ENCODE measurements around the gene RPL13.

GRCh38 chr16:89474405-89475160 lies 15.8 kb downstream of the ANKRD11 start:
- PRO-cap, 2 experiments = no peak in any of the 2 experiments
- RAMPAGE, long total RNA, 4 experiments = start-site peak on the minus strand in 1 of 4 experiments, at chr16:89474697-89474872 at its widest, 18 reads per replicate

GRCh38 chr16:89483668-89484689 lies 6.4 kb downstream of the ANKRD11 start:
- PRO-cap, 2 experiments = no peak in any of the 2 experiments
- RAMPAGE, long total RNA, 4 experiments = no peak in any of the 4 experiments

DNA sequence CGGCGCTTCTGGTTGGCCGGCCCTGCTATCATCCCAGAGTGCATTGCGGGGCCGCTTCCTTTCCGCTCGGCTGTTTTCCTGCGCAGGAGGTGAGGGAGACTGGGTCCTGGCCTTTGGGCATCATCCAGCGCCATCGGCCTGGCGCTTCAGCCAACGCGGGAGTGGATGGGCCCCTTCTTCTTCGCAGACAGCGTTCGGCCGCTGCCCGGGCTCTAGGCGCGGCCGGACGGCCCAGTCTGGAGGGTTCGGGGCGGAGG lies at the start of gene RPL13:
Gene RPL13, plus strand, starts transcription at position 59 of the 257 bp plus-strand sequence.
- PRO-cap, 2 experiments = peak in 2 of 2 experiments; most common plus-strand start position 59 of the sequence (in 2)
- RAMPAGE, long total RNA, 4 experiments = start-site peak on the plus strand in 4 of 4 experiments, centred at positions 70 to 79 of the sequence, 45 to 3,855 reads per replicate

GRCh38 chr16:89560881-89561514 lies 516 bp downstream of the RPL13 start:
- PRO-cap, 2 experiments = peak in 1 of 2 experiments; most common plus-strand start chr16:89561429 (in 1)
- RAMPAGE, long total RNA, 4 experiments = start-site peak on the plus strand in 2 of 4 experiments, at chr16:89560952-89561367 at its widest, 342 to 880 reads per replicate

GRCh38 chr16:89581937-89582731 lies 6.6 kb downstream of the CPNE7 start:
- PRO-cap, 2 experiments = no peak in any of the 2 experiments
- RAMPAGE, long total RNA, 4 experiments = no peak in any of the 4 experiments

DNA sequence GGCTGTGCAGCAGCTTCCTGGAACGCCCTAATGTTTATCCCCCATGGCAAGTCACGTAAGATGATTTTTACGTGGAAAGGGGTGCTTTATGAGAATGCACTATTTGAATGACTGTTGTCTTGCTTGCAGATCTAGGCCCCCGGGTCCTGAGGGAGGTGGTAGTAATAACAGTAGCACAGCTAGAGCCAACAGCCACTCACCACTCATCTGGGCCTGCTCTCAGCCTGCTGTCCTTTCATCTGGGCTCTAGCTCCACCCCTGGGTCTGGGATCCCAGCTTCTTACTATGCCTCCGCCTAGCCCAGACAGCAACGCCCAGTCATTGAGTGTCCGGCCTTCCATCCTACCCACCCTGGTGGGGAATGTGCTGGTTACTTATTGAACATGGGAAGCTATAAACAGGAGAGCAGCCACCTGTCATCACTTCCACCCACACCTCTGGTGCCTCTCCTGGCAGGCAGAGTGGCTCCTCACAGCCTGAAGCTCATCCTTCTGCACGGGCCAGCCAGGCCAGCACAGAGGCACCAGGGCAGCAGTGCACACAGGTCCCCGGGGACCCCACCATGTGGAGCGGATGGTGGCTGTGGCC lies 16.5 kb downstream of the DPEP1 start:
- PRO-cap, 2 experiments = no peak in any of the 2 experiments
- RAMPAGE, long total RNA, 4 experiments = no peak in any of the 4 experiments

GRCh38 chr16:89630437-89630660 lies 16.9 kb downstream of the DPEP1 start:
- PRO-cap, 2 experiments = no peak in any of the 2 experiments
- RAMPAGE, long total RNA, 4 experiments = no peak in any of the 4 experiments

DNA sequence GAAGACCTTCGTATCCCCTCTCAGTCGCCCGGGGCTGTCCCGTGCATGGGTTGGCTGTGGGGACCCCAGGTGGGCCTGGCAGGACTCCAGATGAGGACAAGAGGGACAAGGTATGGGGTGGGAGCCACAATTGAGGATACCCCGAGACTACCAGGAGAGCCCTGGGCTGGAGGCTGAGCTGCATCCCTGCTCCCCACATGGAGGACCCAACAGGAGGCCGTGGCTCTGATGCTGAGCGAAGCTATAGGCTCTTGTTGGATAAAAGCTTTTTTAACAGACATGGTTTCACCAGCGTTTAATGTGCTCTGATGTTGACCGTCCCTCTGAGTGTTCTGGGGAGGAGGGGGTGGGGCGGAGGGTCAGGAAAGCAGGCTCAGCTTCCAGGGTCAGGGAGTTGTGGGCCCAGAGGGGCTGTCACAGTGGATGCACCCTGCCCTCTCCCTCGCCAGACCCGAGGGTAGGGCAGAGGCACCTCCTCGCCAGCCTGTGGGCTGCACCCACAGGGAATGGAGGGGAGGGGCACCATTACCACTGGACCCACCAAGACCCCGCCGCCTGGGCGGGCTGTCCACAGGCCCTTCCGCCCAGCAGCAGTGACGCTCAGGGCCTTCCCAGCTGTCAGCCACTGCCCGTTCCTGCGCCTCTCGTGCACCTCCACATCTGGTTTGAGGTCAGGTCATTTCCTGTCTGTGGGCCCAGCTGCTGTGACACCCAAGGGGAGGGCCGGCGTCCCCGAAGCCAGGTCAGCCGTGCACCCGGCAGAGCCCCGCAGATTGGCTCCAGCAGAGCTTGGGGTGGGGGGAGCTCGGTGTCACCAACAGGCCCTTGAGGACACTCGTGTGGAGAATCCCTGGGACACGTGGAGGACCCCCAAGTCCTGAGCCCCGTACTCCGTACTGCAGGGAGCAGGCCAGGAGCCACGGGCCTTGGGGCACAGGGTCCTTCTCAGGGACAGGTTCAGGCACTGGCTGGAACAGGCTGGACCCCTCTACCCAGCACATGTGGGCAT lies 5.1 kb downstream of the SPATA2L start:
- PRO-cap, 2 experiments = no peak in any of the 2 experiments
- RAMPAGE, long total RNA, 4 experiments = no peak in any of the 4 experiments

DNA sequence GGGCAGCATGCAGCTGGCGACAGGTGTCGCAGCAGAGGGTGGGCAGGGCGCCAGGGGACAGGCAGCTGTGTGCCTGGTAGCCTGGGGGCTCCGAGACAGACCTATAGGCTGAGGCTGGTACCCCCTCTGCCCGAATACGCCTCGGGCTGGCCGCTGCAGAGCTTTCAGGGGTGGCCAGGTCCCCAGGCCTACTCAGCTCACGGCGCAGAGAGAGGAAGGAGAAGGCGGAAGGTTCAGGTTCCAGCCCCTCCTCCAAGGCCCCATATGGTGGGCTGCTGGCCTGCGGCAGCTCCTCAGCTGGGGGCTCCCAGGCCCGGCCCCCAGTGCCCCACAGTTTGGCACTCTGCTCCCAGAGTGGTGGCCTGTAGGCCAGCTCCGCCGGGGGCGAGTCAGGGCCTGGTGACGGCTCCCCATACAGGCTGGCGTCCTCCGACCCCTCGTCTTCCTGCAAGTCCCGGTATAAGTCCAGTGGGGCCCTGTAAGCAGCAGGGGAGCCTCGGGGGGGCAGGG lies 4.0 kb downstream of the SPATA2L start:
- PRO-cap, 2 experiments = no peak in any of the 2 experiments
- RAMPAGE, long total RNA, 4 experiments = no peak in any of the 4 experiments

GRCh38 chr16:89730627-89731228 lies 9.4 kb downstream of the ZNF276 start:
- PRO-cap, 2 experiments = no peak in any of the 2 experiments
- RAMPAGE, long total RNA, 4 experiments = no peak in any of the 4 experiments

DNA sequence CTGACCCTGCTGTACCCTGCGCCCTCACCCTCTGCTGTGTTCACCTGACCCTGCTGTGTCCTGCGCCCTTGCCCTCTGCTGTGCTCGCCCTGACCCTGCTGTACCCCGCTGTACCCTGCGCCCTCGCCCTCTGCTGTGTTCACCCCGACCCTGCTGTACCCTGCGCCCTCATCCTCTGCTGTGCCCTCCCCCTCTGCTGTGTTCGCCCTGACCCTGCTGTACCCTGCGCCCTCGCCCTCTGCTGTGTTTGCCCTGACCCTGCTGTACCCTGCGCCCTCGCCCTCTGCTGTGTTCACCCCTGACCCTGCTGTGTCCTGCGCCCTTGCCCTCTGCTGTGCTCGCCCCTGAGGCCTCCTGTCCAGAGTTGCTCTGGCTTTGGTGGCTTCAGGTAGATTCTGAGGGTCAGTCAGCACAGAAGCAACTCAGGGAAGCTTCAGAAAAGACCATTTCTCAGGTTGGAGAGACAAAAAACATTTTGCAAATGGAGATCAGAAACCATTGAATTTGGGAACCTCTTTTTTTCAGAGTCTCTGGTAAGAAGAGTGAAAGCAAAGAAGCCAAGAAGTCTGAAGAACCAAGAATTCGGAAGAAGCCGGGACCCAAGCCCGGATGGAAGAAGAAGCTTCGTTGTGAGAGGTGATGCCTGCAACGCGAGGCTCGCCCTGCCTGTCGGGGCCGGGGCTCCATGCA lies 11.6 kb downstream of the ZNF276 start:
- PRO-cap, 2 experiments = no peak in any of the 2 experiments
- RAMPAGE, long total RNA, 4 experiments = start-site peak on the plus strand in 1 of 4 experiments, centred at position 399 of the sequence, 11 reads per replicate

GRCh38 chr16:89858617-89859401 lies 14.6 kb upstream of the TCF25 start:
- PRO-cap, 2 experiments = no peak in any of the 2 experiments
- RAMPAGE, long total RNA, 4 experiments = start-site peak on the plus strand in 1 of 4 experiments, at chr16:89858814-89859230 at its widest, 7 reads per replicate

GRCh38 chr16:89875184-89875550 lies 1.8 kb downstream of the TCF25 start:
- PRO-cap, 2 experiments = no peak in any of the 2 experiments
- RAMPAGE, long total RNA, 4 experiments = no peak in any of the 4 experiments

DNA sequence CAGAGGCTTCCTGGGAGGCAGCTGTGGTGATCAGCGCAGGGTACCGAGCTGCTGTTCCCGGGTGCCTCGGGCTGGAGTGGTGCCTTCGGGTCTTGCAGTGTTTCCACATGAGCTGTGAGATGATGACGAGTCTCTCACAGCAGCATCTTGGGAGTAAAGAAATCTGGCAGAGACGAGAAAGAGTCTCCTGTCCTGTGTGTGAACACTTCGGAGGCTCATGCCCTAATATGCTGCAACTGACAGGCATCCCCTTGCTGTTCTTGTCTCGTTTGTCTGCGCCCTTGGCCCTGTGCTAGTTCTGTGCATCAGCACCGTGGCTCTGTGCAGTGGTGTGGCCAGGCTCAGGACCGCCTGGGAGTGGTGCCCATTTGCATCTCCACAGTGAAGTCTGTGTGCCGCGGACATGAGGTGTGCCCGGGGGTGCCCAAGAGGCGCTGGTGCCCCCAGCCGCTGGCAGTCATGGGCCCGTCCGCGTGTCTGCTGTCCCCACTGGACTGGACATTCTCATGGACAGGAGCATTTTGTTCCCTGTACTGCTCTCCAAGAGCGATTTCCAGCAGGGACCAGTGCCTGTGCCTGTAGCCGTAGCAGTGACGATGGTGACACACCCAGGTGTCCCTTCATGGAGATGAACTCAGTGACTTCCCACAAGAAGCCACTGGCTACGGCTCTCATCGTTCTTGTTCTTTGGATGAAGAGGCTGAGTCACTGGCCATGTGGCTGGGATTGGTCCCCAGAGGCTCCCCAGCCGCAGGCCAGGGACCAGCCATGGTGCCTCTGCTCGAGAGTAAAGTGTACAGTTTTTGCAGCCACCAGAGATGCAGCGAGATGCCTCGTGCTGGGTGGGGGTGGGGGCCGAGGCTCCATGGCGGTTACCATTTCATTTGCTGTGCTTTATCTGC lies 13.1 kb upstream of the MC1R start:
- PRO-cap, 2 experiments = no peak in any of the 2 experiments
- RAMPAGE, long total RNA, 4 experiments = no peak in any of the 4 experiments

GRCh38 chr16:89983396-89983796 lies 34.8 kb downstream of the DEF8 start:
- PRO-cap, 2 experiments = no peak in any of the 2 experiments
- RAMPAGE, long total RNA, 4 experiments = no peak in any of the 4 experiments

DNA sequence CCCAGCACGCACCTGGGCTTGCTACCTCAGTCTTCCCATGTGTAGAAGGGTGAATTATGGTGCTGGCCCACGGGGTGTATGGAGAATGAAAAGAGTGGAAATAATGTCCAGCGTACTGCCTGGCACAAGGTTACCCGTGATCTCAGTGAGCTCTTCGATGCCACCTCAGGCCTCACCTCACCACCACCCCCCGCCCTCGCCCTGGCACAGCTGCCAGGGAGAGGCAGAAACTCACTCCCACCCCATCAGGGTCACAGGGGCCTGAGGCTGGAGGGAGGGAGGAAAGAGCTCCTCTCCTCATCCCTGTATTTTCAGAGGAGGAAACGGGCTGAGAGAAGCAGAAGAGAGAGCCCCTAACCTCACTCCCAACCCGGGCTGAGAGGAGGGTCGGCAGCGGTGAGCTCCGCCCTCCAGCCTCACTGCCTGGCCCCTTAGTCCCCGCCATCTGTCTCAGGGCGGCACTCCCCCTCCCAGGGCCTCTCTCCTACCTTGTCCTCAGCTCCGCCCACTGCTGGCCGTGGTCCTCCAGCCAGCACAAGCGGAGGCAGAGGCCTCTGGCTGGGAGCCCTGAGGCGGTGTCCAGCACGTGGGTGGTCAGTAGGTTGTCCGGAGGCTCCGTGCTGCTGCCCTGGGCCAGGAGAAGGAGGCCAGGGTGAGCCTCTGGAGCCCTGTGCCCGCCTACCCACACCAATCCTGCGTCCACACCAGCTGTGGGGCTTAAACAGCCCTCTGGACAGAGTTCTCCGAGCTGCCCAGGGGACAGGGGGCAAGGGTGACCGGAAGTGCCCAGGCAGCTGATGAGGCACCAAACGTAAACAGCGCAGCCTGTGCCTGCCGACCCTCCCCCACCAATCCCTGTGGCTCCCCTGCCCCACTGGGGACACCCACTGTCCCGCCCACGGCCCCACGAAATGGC lies 24.2 kb downstream of the GAS8 start:
- PRO-cap, 2 experiments = no peak in any of the 2 experiments
- RAMPAGE, long total RNA, 4 experiments = no peak in any of the 4 experiments

GRCh38 chr16:90101987-90102706 lies 25.0 kb upstream of the PRDM7 start:
- PRO-cap, 2 experiments = no peak in any of the 2 experiments
- RAMPAGE, long total RNA, 4 experiments = start-site peak on the plus strand in 3 of 4 experiments, at chr16:90102116-90102712 at its widest, 11 to 36 reads per replicate